ENCODE results near the genes PLAC8L1, DPYSL3 and SPINK5.

DNA sequence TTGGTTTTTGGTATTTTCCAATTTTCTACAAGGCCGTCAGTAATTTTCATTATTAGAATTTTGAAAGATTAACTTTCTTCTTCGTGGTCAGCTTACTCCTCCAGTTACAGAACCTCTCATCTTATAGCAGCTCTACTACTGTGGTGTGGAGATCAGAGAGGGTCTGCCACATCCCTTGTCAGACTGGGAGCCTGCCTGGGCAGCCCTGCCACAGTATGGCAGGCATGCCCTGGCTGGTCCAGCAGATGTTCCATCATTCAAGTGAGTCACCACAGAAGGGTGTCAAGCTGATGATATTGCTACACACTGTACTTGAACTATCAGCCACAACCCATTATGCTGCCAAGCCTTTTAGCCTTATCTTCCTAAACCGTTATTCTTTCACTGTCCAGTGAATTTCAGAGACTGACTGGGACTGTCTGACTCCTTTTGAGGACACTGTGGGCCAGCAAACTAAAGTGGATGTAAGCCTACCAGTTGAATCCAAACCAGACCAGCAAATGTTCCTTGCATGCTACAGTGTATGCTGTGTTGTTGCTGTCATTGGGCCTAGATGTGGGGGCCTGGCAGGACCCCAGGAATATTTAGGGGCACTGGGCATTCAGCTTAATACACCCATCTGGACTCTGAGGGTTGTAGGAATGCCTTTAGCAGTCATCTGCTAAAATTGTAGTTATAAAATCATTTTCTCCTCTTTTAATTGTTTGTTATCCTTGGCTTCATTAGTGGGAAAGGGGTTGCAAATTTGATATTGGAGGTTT, 202.6 kb downstream of the NR3C1 start:
- PRO-cap, result no peak
- RAMPAGE, long total RNA, 2 experiments, result no peak in any of the 2 experiments

DNA sequence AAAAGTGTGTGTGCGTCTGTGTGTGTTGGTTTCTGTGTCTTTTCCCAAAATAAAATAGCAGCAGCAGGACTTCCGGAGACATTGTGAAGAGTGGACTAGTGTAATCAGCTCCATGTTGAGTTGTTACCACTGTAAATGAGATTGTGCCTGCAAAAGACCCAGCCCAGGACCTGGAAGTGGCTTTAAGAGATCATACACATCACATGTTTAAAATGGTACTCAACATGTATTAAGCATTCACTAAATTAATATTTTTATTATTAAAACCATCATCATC, 189.3 kb downstream of the NR3C1 start:
- PRO-cap, result no peak
- RAMPAGE, long total RNA, 2 experiments, result no peak in any of the 2 experiments

- PRO-cap, result no peak
- RAMPAGE, long total RNA, 2 experiments, result no peak in any of the 2 experiments
Observed at GRCh38 chr5:143371966-143372471, 31.5 kb downstream of the NR3C1 start.

DNA sequence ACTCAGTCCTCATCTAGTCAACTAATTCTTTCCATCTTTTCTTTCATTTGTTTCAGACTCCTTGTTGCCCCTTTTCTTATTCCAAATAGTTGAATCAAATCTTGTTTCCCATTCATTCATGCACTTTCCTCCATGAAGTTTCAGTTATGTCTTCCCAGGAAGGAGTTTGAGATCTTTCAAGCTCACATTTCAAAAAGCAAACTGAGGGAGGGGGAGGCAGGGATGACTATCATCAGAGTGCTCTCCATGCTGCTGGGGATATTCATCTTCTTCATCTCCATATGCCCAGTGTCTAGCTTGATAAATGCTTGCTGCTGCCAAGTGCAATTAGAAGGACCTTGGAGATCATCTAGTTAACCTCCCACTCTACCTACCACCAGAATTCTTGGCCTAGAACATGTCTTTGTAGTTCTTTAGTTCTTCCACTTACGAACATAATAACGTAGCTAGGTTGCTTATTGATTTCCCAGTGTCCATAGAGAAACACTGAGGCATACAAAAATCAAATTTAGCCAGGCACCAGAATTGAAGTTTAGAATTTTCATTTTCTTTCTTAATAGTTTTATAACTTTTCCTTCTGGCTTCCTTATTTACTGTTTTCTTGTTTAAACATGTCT, 14.4 kb downstream of the NR3C1 start:
- PRO-cap, result no peak
- RAMPAGE, long total RNA, 2 experiments, result start-site peak on the minus strand in 1 of 2 experiments, centred at position 307 of the sequence, 14 reads per replicate

DNA sequence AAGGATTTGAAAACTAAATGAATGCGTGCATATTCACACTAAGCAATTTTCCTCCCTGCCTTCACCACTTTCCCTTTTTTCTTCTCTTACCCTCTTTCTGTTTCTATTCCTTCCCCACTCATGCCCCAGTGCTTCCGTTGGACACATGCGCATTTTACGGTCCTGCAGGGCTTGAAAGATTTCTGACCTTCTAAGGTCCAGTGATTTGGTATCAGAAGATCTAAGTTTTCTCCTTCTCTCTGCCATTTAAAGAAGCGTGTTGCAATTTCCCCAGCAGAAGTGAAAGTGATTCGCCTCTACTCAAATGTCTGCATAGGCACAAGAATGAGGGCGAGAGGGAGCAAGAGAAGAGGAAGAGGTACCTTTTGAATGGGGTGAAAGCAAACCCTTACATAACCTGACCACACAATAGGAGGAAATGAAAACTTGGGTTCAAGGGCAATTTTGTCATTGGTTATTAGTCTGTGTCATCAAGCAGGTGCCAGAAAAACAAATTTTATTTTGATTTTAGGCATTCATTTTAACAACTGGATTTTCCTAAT, 31.7 kb upstream of the NR3C1 start:
- PRO-cap, result no peak
- RAMPAGE, long total RNA, 2 experiments, result no peak in any of the 2 experiments

GRCh38 chr5:143596099-143596609, 192.7 kb upstream of the NR3C1 start:
- PRO-cap, result no peak
- RAMPAGE, long total RNA, 2 experiments, result no peak in any of the 2 experiments

- PRO-cap, result no peak
- RAMPAGE, long total RNA, 2 experiments, result no peak in any of the 2 experiments
Observed at GRCh38 chr5:145500646-145501056, 334.5 kb downstream of the PRELID2 start.

GRCh38 chr5:145937301-145938513, 1.3 kb downstream of the SH3RF2 start:
- PRO-cap, result bidirectional peak, plus-strand start at chr5:145937696, minus-strand start at chr5:145937635; bidirectional peak, plus-strand start at chr5:145938109, minus-strand start at chr5:145938146
- RAMPAGE, long total RNA, 2 experiments, result start-site peak on the plus strand in 1 of 2 experiments, at chr5:145937659-145937799 at its widest, 20 reads per replicate

DNA sequence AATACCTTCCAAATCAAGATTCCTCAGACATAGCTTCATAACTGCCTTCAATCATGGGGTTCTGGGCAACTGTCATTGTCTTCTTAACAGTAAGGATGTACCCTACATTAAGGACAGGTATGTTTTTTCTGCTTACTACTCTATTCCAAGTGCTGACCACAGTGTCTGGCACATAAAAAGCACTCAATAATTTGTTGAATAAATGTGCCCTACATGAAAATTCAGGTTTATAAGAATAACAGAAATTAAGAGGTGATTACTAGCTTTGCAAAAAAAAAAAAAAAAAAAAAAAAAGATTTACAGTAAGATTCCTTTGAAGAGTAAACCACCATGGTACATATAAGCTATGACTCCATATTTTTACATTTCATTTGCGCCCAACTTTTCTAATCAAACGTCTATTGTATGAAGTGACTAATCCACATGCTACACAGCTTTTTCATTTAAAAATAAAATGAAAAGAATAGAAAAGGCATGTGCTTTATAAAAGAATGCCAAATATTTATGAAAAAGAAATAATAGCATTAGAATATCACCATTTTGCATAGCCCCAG, at the start of gene PLAC8L1:
TSS of gene PLAC8L1 (minus strand) at position 268 of the 554 bp plus-strand sequence.
- PRO-cap, result no peak
- RAMPAGE, long total RNA, 2 experiments, result no peak in any of the 2 experiments

- PRO-cap, result no peak
- RAMPAGE, long total RNA, 2 experiments, result no peak in any of the 2 experiments
Observed at GRCh38 chr5:147483828-147484783, 25.8 kb downstream of the DPYSL3 start.

DNA sequence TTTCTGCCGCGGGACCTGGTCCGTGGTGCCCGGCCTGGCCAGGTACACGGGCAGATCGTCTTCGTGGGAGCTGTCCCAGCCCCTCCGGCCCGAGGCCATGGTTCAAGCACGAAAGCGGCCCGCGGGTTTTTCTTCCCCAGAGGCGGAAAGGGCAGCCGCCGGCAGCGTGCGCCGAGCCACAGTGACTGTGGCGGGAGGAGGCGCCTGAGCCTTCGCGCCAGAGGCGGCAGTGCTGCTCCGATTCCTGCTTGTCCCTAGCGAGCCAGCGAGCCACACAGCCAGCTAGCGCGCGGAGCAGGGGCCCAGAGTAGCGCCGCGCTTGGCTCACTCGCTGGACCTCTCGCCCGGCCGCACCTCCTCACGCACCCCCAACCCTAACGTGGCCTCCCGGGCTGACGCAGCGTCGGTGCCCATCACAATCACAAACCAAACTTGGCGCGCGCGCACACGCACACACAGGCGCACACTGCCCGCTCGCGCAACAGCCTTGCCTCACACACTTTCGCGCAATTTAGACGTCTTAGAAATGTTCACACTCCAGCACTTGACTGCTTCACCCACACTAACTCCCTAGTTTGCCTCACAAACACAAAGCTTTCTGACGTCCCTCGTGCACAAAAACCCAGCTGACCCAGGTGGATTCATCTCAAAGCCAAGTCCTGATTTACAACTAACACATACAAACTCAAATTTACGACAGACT, at the start of gene DPYSL3:
TSS of gene DPYSL3 (minus strand) at position 309 of the 703 bp plus-strand sequence.
- PRO-cap, result unidirectional peak, minus-strand start at position 187 of the sequence
- RAMPAGE, long total RNA, 2 experiments, result start-site peak on the minus strand in 1 of 2 experiments, centred at position 193 of the sequence, 21 reads per replicate

- PRO-cap, result no peak
- RAMPAGE, long total RNA, 2 experiments, result no peak in any of the 2 experiments
Observed at GRCh38 chr5:148063665-148064226, at the start of gene SPINK5. Gene SPINK5, plus strand, starts transcription at chr5:148063980.

DNA sequence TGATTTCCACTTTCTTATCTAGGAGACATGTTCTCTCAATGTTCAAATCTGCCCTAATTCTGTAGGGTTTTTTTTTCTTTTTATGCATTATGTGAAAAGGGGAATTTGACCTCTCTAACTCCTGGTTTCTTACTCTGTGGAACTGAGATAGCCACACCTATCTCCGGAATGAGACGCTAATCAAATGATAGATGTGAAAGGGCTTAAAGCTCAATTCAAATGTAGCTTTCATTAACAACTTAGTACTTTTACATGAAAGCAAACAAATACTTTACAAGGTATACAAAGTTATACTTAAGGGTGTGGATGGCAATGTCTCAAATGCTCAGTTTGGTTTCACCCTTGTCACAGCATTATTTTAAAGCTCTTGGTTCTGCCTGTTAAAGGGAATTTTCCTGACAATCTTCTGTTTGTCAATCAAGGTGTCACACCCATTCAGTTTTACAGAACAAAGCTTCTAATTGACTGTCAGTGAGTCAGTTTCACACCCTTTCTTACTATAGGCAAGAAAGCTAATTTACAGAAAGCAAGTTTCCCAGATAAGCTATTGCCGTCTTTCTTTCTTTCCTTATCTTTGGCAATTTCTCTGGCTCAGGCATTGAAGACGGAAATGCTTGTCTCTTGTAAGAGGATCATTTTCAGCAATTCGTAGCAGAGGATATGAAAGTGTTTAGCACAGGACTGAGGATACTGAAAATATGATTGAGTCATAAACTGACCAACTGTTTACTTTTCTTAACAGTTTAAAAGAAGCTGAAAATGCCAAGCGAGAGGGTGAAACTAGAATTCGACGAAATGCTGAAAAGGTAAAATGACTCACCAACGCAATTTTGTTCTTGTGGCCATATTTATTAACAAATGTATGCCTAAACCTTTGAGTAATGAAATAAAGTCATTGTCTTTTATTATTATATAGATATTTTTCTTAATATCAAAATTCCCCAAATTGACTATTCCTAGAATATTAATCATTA, 26.9 kb downstream of the SPINK5 start:
- PRO-cap, result no peak
- RAMPAGE, long total RNA, 2 experiments, result no peak in any of the 2 experiments

GRCh38 chr5:148100218-148100895, 36.6 kb downstream of the SPINK5 start:
- PRO-cap, result no peak
- RAMPAGE, long total RNA, 2 experiments, result no peak in any of the 2 experiments

DNA sequence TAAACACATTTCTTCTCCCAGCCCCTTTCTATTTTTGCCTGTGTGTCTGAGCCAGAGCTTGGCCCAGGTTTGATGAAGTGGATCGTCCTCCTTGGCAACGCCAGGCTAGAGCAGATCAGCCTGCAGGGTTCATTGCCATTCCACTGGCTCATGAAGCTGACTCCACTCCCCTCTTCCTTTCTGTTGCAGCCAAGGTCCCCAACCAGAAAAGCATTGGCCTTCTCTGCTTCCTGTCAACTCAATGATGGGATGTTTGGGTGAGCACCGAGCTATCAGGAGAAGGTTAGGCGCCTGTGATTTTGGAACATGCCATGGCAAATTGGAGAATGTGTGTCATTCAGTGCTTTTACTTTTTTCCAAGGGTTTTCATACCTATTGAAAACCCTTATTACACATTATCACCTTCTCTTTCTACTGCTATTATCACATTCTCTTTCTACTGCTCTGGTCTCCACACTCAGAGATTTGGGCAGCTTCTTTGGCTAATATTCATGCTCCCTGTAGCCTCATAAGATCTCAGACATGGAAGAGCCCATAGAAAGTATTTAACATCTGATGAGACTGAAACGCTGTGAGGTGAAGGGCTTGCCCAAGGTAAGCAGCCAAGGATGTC, 3.5 kb downstream of the ADRB2 start:
- PRO-cap, result no peak
- RAMPAGE, long total RNA, 2 experiments, result no peak in any of the 2 experiments

DNA sequence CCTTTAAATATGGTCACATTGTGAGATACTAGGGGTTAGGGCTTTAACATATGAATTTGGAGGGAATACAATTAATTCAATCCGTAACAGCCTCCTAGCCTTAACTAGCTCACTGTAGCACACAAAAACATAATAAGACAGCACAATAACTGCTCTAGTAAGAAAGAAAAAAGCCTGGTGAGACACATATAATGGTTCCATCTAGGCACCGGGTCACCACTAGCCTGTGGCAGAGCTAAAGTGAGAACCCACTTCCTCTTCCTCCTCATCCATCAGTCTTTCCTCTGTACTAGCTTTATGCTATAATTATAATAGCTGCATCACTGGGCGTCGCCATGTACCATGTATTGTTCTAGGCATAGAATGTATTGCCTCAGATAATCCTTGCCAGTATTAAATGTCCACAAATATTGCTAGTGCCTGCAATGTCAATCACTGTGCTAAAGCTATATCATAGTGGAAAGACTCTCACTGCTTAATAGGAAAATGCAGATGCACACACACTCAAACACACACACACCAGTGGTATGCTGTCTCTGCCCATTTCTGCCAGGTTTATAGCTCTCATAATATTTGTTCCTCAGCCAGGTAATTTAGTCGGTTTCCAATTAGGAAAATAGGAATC, 23.1 kb downstream of the ADRB2 start:
- PRO-cap, result no peak
- RAMPAGE, long total RNA, 2 experiments, result no peak in any of the 2 experiments

- PRO-cap, result no peak
- RAMPAGE, long total RNA, 2 experiments, result no peak in any of the 2 experiments
Observed at GRCh38 chr5:148873577-148874279, 47.3 kb downstream of the ADRB2 start.

DNA sequence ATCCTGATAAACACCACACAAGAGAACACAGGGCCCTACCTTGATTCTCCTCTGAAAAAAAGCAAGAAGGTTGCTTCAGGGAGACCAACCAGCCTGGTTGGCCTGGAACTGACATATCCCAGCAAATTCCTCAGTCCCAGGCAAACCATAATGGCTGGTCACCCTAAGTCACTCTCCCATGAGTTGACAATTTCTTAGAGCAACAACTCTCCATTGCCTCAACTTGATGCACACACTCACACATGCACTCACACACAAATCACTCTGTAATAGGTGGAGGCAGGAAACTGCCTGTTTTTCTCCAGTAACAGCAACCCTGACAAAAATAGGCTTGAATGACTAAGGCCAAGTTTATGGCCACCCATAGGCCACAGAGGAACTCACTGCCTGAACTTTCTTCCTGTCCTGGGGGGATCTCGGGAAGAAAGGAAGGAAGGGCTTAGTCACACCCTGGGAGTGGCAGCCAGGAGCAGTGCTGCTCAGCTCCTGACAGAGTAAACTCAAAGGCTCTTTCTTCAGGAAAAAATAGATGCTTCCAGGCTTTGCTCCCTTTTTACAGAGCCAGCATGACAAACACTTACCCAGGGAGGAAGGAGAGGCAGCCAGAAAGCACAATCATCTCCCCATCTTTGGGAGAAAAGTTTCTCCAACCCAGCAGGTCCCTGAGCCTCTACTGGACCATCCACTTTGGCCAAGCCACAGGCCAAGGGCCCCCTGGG, 459 bp downstream of the SH3TC2 start:
- PRO-cap, result no peak
- RAMPAGE, long total RNA, 2 experiments, result no peak in any of the 2 experiments

DNA sequence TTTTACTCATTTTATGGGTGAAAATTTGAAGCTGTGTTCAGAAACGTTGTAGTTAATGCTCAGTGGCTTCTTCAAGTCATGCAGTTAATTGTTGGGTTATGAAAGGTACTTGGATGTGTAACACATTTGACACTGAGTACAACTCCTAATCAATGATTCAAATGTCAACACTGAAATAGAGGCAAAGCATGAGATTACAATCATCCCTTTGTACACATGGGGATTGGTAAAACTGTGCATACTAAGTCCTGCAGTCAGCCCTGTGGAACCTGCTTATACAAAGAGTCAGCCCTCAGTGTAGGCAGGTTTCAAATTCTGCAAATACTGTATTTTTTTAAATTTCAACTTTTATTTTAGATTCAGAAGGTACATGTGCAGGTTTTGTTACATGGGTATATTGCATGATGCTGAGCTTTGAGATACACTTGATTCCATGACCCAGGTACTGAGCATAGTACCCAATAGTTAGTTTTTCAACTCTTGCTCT, 3.4 kb downstream of the ABLIM3 start:
- PRO-cap, result no peak
- RAMPAGE, long total RNA, 2 experiments, result no peak in any of the 2 experiments

GRCh38 chr5:149153285-149154486, 12.4 kb downstream of the ABLIM3 start:
- PRO-cap, result no peak
- RAMPAGE, long total RNA, 2 experiments, result no peak in any of the 2 experiments